ENCODE data around the genes ANGPTL4, OR2Z1, OR7G1 and OLFM2.

GRCh38 chr19:7969565-7969878 lies 26.1 kb upstream of the TIMM44 start:
- RRBS, 2 experiments = no CpG with 5 or more reads among the region's 11 CpGs
CAGE:
- cytosol, long polyA minus RNA = no peak
- cytosol, long polyA plus RNA = no peak
- long polyA plus RNA = no peak
- nucleus, long polyA minus RNA = start-site peak on the minus strand at chr19:7969614-7969665, 29 reads
- nucleus, long polyA plus RNA = no peak

DNA sequence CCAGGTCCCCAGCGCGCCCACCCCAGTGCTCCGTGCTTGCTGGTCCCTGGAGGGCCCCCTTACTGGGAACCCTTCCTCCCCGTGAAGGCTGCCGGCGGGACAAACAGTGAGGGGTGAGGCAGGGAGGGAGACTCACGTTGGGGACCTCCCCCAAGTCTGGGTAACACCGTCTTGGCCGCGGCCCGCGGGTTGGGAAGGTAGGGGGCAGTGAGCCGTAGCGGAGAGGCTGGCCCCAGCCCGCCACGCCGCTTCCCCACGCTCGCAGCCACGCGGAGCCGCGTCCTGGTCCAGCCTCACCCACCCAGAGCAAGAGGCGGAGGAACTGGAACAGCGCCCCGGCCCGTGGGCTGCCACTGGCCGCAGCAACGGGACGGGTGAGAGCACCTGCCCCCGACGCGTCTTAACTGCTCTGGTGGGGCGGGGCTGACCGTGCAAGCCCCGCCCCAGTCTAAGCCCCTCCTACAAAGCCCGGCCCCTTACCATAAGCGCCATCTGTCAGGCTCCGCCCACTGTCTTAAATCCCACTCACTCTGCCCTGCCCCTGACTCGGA lies 2.3 kb upstream of the CCL25 start:
- RRBS, 2 experiments = no CpG with 5 or more reads among the region's 40 CpGs
CAGE:
- cytosol, long polyA minus RNA = no peak
- cytosol, long polyA plus RNA = no peak
- long polyA plus RNA = no peak
- nucleus, long polyA minus RNA = no peak
- nucleus, long polyA plus RNA = no peak

DNA sequence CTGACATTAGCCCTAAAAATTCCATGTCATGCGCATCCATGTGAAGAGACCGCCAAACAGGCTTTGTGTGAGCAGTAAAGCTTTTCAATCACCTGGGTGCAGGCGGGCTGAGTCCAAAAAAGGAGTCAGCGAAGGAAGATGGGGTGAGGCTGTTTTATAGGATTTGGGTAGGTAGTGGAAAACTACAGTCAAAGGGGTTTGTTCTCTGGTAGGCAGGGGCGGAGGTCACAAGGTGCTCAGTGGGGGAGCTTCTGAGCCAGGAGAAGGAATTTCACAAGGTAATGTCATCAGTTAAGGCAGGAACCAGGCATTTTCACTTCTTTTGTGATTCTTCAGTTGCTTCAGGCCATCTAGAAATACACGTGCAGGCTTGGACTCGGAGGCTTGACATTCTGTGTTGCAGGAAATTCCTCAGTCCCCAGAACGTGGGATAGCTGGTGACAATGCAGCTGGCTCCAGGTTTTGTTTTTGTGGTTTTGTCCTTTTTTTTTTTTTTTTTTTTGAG lies 5.5 kb upstream of the CERS4 start:
- RRBS, 2 experiments = no CpG with 5 or more reads among the region's 8 CpGs
CAGE:
- cytosol, long polyA minus RNA = no peak
- cytosol, long polyA plus RNA = no peak
- long polyA plus RNA = no peak
- nucleus, long polyA minus RNA = no peak
- nucleus, long polyA plus RNA = no peak

- RRBS, 2 experiments = 5 to 6% methylated on average over 3 of the region's 18 CpGs
CAGE:
- cytosol, long polyA minus RNA = no peak
- cytosol, long polyA plus RNA = no peak
- long polyA plus RNA = no peak
- nucleus, long polyA minus RNA = no peak
- nucleus, long polyA plus RNA = no peak
Measured at GRCh38 chr19:8240324-8241375, 31.5 kb downstream of the CERS4 start.

- RRBS, 2 experiments = no CpG with 5 or more reads among the region's 19 CpGs
CAGE:
- cytosol, long polyA minus RNA = no peak
- cytosol, long polyA plus RNA = no peak
- long polyA plus RNA = no peak
- nucleus, long polyA minus RNA = no peak
- nucleus, long polyA plus RNA = no peak
Measured at GRCh38 chr19:8250646-8251372, 41.6 kb downstream of the CERS4 start.

DNA sequence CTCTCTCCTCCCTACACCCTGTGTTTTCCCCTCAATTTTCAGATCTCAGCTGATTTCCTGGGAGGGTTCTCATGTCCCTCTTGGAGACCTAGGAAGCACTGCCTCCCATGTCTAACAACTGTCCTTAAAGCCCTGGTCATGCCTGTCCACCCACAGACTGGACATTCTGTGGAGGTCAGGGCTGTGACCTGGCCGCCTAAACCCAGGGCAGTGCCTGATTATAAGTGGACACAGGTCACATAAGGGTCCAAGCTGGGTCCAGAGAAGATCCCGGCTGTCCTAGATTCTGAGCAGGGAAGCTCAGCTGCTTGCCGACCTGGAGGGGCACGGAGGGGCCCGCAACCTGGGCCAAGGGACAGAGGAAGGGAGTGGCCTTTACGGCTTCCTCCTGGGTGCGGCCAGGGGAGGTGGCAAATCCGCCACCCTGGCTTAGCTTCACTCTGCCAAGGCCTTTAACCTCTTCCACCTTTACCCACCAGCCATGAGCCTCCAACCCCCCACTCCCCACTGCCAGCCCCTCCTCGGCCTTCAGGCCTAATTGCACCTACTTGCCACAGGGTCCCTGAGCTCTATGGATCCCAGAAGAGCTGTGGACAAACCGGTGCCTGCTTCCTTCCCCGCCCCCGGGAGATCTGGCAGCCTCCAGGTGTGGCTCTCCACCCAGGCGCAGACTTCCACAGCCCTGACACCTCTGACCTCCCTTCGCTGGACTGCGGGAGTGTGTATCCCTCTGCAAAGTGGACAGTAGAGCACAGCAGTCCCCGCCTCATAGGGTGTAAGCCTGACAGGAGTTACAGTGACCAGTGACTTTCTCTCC lies 1.8 kb downstream of the CD320 start:
- RRBS, 2 experiments = no CpG with 5 or more reads among the region's 16 CpGs
CAGE:
- cytosol, long polyA minus RNA = no peak
- cytosol, long polyA plus RNA = no peak
- long polyA plus RNA = no peak
- nucleus, long polyA minus RNA = no peak
- nucleus, long polyA plus RNA = no peak

- RRBS, 2 experiments = no CpG with 5 or more reads among the region's 8 CpGs
CAGE:
- cytosol, long polyA minus RNA = no peak
- cytosol, long polyA plus RNA = no peak
- long polyA plus RNA = no peak
- nucleus, long polyA minus RNA = no peak
- nucleus, long polyA plus RNA = no peak
Measured at GRCh38 chr19:8307322-8307661, 866 bp downstream of the CD320 start.

GRCh38 chr19:8322550-8322807 lies 1.2 kb downstream of the RPS28 start:
- RRBS, 2 experiments = no CpG with 5 or more reads among the region's 4 CpGs
CAGE:
- cytosol, long polyA minus RNA = no peak
- cytosol, long polyA plus RNA = no peak
- long polyA plus RNA = no peak
- nucleus, long polyA minus RNA = no peak
- nucleus, long polyA plus RNA = no peak

DNA sequence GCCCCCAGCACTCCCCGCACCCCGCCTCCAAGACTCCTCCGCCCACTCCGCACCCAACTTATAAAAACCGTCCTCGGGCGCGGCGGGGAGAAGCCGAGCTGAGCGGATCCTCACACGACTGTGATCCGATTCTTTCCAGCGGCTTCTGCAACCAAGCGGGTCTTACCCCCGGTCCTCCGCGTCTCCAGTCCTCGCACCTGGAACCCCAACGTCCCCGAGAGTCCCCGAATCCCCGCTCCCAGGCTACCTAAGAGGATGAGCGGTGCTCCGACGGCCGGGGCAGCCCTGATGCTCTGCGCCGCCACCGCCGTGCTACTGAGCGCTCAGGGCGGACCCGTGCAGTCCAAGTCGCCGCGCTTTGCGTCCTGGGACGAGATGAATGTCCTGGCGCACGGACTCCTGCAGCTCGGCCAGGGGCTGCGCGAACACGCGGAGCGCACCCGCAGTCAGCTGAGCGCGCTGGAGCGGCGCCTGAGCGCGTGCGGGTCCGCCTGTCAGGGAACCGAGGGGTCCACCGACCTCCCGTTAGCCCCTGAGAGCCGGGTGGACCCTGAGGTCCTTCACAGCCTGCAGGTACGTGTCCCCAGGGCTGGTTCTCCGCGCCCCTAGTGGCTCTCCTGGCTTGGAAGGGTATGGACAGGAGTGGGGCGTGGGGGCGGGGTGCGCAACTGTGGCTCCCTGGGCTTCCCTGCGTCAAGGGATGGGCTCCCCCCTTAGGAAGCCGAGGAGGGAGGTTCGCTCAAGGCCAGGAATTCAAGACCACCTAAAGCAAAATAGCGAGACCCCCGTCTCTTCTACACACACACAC lies at the start of gene ANGPTL4:
Gene ANGPTL4 (plus strand): TSS at position 89 of the 808 bp plus-strand sequence.
- RRBS, 2 experiments = 0 to 5% methylated on average over 4 of the region's 71 CpGs
CAGE:
- cytosol, long polyA minus RNA = no peak
- cytosol, long polyA plus RNA = no peak
- long polyA plus RNA = no peak
- nucleus, long polyA minus RNA = no peak
- nucleus, long polyA plus RNA = no peak

DNA sequence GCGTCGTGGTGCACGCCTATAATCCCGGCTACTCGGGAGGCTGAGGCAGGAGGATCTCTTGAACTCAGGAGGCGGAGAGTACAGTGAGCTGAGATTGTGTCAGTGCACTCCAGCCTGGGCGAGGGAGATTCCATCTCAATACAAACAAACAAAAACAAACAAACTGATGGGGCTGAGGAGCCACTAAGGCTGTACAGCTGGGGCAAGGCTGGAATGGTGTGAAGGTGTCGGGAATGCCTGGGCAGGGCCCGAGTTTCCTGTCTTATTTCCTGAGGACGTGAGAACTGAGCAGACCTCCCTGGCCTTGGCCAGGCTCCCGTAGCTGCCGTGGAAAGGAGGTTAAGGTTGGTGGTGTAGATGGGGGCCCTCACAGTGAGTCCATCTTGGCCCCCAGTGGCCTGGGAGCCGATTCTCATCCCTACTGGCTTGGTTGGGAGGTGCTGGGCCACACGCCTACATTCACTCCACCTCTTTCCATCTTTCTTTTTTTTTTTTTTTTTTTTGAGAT lies 4.7 kb downstream of the RAB11B start:
- RRBS, 2 experiments = no CpG with 5 or more reads among the region's 14 CpGs
CAGE:
- cytosol, long polyA minus RNA = no peak
- cytosol, long polyA plus RNA = no peak
- long polyA plus RNA = no peak
- nucleus, long polyA minus RNA = no peak
- nucleus, long polyA plus RNA = no peak

GRCh38 chr19:8576169-8577122 lies 796 bp downstream of the MYO1F start:
- RRBS, 2 experiments = no CpG with 5 or more reads among the region's 22 CpGs
CAGE:
- cytosol, long polyA minus RNA = no peak
- cytosol, long polyA plus RNA = no peak
- long polyA plus RNA = no peak
- nucleus, long polyA minus RNA = no peak
- nucleus, long polyA plus RNA = no peak

GRCh38 chr19:8591838-8592910 lies 14.9 kb upstream of the MYO1F start:
- RRBS, 2 experiments = 37 to 53% methylated on average over 17 to 23 of the region's 71 CpGs
CAGE:
- cytosol, long polyA minus RNA = no peak
- cytosol, long polyA plus RNA = no peak
- long polyA plus RNA = no peak
- nucleus, long polyA minus RNA = no peak
- nucleus, long polyA plus RNA = no peak

DNA sequence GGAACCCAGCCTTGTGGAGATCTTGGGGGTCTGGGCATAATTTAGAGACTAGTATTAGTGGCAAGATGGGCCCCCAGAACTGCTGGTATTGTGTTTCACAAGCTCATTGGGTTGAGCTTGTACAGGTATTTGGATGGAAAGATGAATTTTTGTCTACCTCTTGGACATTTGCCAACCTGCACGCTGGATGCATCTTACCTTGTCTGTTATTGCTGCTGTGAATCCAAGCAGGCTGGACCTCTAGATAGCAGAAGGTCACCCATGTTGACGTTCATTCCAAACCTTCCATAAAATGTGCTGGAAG lies at the start of gene OR2Z1:
Gene OR2Z1 (plus strand): TSS at position 170 of the 304 bp plus-strand sequence.
- RRBS, 2 experiments = no CpG with 5 or more reads among the region's 2 CpGs
CAGE:
- cytosol, long polyA minus RNA = no peak
- cytosol, long polyA plus RNA = no peak
- long polyA plus RNA = no peak
- nucleus, long polyA minus RNA = no peak
- nucleus, long polyA plus RNA = no peak

- RRBS, 2 experiments = no CpG with 5 or more reads among the region's 2 CpGs
CAGE:
- cytosol, long polyA minus RNA = no peak
- cytosol, long polyA plus RNA = no peak
- long polyA plus RNA = no peak
- nucleus, long polyA minus RNA = no peak
- nucleus, long polyA plus RNA = no peak
Measured at GRCh38 chr19:9115692-9116049, at the start of gene OR7G1. Gene OR7G1, minus strand, starts transcription at chr19:9115763.

GRCh38 chr19:9566693-9567432 lies 17.4 kb downstream of the ZNF121 start:
- RRBS, 2 experiments = no CpG with 5 or more reads among the region's 1 CpG
CAGE:
- cytosol, long polyA minus RNA = no peak
- cytosol, long polyA plus RNA = no peak
- long polyA plus RNA = no peak
- nucleus, long polyA minus RNA = no peak
- nucleus, long polyA plus RNA = no peak

GRCh38 chr19:9675284-9675800 lies 442 bp upstream of the ZNF562 start:
- RRBS, 2 experiments = 1 to 2% methylated on average over 3 of the region's 21 CpGs
CAGE:
- cytosol, long polyA minus RNA = no peak
- cytosol, long polyA plus RNA = no peak
- long polyA plus RNA = no peak
- nucleus, long polyA minus RNA = no peak
- nucleus, long polyA plus RNA = no peak

- RRBS, 2 experiments = no CpG with 5 or more reads among the region's 79 CpGs
CAGE:
- cytosol, long polyA minus RNA = no peak
- cytosol, long polyA plus RNA = no peak
- long polyA plus RNA = no peak
- nucleus, long polyA minus RNA = no peak
- nucleus, long polyA plus RNA = no peak
Measured at GRCh38 chr19:9791546-9792620, 23.3 kb upstream of the ZNF846 start.

- RRBS, 2 experiments = 2% methylated on average over 24 of the region's 59 CpGs
CAGE:
- cytosol, long polyA minus RNA = no peak
- cytosol, long polyA plus RNA = no peak
- long polyA plus RNA = no peak
- nucleus, long polyA minus RNA = no peak
- nucleus, long polyA plus RNA = no peak
Measured at GRCh38 chr19:9914346-9914990, 21.8 kb downstream of the OLFM2 start.

- RRBS, 2 experiments = 3 to 5% methylated on average over 33 to 39 of the region's 76 CpGs
CAGE:
- cytosol, long polyA minus RNA = no peak
- cytosol, long polyA plus RNA = no peak
- long polyA plus RNA = no peak
- nucleus, long polyA minus RNA = no peak
- nucleus, long polyA plus RNA = no peak
Measured at GRCh38 chr19:9936155-9936848, at the start of gene OLFM2. Gene OLFM2, minus strand, starts transcription at chr19:9936515.

- RRBS, 2 experiments = no CpG with 5 or more reads among the region's 9 CpGs
CAGE:
- cytosol, long polyA minus RNA = no peak
- cytosol, long polyA plus RNA = no peak
- long polyA plus RNA = no peak
- nucleus, long polyA minus RNA = no peak
- nucleus, long polyA plus RNA = no peak
Measured at GRCh38 chr19:10001805-10002475, 8.4 kb downstream of the COL5A3 start.

Measured in HepG2 (cell line).